ENCODE measurements around a stretch of chr4.

DNA sequence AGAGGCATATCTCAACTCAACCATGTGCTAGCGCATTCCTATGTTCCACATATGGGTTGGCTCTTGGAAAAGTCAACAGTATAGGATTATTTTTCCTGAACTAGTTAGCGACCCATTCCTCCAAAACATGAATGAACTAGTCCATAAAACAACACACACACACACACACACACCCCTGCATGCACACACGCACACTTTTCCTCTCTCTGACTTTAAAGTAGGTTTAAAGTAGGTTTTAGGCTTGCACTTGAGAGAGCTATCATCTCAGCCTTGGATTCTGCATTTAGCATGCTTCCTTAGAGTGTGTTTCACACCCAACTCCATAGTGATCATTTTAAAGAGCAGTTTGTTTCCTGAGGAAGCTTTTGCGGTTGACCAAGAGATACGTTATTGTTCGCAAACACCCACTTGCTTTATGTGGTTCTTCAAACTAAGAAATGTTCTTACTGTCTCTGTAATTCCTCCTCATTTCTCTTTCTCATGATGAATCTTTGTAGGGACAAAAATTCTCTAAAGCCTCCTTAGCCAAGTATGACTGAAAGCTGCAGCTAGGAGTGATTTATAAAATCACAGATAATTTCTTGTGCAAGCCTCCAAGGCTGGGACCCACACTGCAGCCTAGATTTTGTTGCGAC, 10.2 kb downstream of the TNIP3 start:
- PRO-cap: no peak

DNA sequence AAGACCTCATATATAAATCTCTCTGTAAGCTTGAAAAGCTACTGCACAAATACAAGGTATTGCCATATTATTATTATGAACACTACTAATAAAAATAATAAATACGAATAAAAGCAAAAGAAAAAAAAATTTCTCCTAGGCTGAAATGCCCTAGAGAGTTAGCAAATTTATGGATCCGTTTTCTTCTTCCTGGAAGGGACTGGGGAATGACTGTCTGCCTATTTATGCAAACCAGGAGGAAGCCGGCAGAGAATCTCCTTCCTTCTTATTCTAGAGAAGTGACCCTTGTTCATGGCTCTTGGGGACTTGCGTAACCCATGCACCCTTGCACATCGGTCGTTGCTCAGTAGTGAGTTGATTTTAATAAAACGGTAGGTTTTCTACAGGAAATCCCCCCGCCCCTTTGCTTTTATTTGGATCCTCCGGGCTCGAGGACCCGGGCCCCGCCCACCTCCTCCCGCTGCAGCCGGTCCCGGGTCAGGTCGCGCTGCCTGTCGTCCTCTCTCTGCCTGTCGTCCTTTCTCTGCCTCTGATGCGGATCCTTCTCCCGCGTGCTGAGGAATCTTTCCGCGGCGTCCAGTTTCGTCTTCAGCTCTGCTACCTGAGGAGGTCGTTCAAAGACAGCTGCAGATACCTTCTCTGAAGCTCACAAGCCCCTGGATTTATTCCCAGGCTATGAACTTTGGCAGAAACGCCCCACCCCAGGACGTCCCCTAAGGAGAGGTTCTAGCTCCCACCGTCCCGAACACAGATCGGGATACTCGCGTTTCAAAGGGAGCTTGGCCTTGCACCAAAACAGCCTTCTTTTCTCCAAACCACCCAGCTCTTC, 7.3 kb downstream of the TNIP3 start:
- PRO-cap: no peak

DNA sequence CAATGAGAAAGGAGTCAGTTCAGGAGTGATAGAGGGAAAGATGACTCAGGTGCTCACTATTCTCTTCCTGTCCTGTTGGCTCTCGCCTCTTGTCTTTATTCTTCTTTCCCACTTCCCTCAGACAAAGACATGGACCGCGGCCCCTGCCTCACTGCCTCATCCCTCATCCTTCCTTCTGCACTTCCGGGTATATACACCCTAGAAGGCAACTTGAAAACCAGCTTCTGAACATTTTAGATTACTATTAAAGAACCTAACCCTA, 49.9 kb upstream of the TNIP3 start:
- PRO-cap: no peak

DNA sequence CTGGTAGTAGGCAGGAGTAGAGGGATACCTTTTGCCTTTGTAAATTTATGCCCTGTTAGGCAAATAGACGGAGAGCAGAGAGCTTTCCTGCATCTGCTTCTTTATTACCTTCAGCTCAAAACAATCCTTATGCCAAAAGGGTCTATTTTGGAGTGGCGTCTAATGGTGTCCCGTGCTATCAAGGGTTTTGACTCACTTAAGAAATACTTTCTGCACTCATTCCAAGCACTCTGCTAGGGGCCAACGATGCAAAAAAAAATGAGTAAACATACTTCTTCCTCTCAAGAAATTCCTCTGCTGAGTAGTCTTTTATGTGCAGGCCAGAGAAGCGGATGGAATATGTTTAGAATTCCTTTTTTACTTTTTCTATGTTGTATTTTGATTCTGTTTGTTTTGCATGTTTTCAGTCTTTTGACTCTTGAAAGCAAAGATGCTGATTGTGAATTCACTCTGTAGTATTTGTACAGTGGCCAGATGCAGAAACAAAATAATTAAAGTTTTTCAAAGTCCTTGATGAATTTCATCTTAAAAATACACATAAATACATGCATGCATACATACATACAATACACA, 131.7 kb downstream of the ANXA5 start:
- PRO-cap: no peak

DNA sequence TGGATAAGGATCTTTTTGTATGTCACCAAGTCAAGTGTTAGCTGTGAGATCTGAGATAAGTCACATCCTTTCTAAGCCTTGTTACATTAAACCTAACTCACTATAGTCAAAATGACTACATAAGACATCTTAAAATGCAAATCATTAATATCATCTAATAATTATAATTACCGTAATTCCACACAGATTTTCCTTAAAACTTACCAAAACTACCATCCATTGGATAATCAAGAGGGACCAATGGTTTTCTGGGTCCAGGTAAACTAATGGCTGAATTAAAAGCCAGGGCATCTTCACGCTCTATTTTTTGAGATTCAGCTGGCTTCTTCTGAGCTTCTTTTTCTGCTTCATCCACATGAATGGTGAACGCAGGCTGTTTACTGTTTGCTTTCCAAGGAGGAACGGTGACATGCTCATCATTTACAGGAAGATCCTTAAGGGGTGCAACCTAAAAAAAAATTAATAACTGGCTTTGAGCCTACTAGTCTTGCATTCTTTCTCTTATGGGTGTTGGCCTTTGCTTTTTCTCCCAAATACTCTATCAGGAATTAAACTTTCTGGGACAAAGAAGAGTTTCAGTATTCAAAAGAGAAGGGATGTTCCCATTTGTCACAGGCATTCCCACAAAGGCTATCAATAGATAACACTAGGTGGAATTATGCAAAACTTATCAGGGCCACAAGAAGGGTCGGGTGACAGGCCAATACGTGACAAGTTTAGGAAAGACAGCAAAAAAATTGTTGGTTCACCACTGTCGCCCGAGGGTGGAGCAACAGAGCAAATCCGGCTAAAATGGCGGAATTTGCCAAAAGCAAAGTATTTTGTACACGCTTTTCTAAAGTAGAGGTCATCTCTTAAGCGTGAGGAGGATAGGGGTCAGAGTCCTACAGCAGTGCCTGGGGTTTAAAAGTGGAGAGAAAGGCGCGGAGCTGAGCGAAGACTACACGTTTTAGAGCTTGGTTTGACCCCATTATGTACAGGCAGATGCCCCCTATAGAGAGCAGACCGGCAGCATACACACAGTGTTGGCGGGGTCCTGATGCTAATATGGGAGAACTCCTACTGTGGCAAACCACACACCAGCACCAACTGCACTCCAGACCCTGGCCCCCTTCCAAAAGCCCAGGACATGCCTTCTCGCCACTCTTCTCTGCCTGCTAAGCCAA, 1.1 kb downstream of the CCNA2 start:
- PRO-cap: no peak

DNA sequence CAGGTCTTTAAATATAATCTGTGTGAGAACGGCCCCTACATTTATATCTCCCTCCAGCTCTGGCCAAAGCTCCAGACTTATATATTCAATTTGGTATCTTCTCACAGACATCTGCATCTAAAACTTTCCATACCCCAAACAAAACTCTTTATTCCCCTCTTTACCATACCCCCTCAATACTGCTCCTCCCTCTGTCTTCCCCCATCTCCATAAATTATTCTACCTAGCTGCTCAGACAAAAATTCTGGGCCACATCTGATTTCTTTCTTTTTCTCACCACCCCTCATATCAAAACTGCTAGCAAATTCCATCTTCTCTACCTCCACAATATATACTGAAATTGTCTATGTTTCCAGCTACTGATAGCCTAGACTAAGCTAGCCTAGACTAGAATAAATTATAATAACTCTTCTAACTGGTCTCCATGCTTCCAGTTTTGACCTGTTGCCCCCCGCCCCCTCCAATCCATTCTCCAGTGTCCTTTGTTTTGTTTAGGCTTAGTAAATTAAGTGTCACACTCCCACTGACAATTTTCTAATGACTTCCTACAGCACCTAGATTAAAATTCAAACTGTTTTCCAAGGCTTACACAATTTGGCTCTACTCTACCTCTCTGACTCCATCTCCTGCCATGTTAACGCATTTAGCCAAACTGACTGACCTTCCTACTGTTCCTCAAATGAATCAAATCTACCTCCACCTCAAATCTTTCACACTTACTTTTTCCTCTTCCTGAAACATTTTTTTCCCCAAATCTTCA, 16.8 kb downstream of the BBS7 start:
- PRO-cap: no peak

GRCh38 chr4:122295703-122296480, 82.9 kb upstream of the ADAD1 start:
- PRO-cap: no peak

DNA sequence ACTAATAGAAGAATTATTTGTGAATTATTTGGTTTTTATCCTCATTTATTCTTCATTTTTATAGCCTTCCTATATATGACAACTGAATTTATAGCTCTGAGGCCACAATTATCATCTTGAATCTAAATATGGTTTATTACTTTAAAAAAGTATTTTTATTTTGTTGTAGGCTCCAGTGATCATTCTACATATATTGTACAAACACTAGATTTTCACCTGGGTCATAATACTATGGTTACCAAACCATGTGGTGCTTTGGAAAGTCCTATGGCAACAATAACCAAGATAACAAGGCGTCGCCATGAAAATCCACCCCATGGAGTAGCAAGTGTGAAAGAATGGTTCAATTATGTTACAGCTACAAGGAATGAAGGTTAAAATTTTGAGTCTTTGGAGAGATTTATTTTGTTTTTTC, 25.2 kb upstream of the ADAD1 start:
- PRO-cap: no peak

- PRO-cap: no peak
Measured at GRCh38 chr4:122826083-122826262, 658 bp upstream of the FGF2 start.

DNA sequence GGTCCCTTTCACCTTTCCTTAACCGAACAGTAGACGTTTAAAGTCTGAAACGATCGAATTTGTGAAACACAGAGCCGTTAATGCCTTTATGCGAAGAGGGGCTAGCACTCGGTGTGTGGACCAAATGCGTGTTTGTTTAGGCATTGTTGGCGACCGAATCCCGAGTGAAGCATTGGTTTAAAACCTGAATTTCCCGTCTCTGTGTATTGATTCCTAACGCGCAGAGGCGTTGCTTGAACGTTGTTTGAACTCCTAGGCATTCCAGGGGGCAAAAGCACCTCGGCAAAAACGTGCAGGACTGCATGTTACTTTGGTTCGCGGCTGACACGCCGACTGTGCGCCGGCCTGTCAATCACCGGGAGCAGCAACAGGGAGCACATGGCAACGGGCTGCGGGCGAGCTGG, 537 bp downstream of the SPRY1 start:
- PRO-cap: no peak

DNA sequence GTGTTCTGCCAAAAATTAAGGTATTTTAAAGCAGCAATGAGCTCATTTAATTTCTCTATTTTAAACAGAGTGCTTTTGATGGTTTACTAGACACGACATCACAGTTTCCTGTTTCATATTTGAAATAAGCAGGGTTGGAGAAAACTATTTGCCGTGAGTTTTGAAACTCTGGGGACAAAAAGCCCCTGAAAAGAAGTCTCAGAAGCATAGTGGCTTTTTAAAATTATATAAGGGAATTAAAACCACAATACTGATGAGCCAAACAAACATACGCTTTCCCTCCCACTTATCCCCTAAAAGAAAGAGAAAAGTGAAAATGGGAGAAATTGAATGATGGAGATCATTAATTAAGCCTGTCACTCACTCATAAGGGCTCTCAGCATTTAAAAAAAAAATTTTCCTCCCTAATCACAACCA, 25.6 kb downstream of the SPRY1 start:
- PRO-cap: no peak

- PRO-cap: no peak
Measured at GRCh38 chr4:123477626-123478522, 81.3 kb downstream of the SPRY1 start.

- PRO-cap: no peak
Measured at GRCh38 chr4:123546037-123546566, 149.5 kb downstream of the SPRY1 start.

DNA sequence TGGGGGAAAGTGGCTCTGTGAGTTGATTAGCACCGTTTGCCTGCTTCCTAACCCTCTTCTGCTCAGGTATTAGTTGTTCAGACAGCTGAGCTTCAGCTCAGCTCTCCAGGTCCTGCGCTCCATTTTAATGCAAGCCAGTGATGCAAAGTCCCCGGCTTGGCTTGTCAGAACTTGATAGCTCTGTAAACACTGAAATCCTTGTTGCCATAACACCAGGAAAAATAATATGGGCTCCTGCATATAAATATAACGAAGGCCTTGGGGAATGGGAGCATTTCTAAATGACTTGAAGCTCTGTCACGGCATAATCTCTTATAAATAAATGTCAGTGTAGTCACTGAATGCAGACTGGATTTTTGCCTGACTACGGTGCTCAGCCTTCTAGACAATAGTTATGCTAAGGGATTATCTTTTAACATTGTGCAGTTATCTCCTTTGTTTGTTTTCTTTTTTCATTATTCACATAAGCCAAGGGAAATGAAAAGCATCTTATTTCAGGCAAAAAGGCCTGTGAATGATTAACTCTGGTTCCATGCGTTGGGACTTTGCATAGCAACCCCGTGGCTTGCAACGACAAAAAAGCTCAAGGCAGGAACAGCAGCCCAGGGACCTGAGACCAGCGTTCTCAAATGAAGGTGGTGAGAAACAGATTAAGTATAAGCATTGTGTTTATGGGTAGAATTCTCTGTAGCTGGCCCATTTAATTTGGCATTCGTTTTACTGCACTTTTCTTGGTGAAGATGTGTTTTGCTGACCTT, 253.3 kb downstream of the SPRY1 start:
- PRO-cap: bidirectional peak, plus-strand start at position 346 of the sequence, minus-strand start at position 114 of the sequence

DNA sequence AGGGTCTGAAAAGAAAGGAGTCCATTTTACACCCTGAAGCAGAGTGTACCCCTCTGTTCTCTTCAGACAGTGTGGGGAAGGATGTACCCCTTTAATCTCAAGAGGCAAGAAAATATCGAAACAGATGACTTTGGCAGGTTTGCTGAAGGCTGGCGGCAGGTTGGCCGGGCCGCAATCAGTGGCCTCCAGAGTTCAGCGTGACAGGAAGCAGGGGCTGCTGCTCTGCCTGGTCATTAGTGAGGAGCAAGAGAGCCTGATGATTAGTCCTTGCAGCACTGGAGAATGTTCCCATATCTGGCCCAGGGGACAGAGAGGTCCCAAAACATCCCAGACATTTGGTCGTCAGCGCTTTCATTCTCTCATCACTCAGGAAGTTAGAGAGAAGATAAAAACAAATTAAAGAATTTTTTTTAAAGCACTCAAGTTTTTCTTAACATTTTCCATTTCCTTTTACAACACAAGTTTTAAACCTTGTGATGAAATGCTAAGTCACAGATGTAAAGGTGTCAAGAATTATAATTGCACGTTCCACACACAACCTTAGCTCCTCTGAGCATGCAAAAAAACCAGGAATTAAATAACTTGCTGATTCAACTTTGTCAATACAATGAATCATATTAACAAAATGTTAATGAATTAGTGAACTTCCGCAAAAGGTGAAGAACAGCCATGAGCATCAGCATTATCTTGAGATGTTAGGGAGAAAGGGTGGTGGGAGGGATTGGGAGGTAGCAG, 352.9 kb downstream of the SPRY1 start:
- PRO-cap: no peak

- PRO-cap: no peak
Measured at GRCh38 chr4:123785455-123786103, 389.0 kb downstream of the SPRY1 start.

GRCh38 chr4:124940354-124940843, 227.9 kb upstream of the ANKRD50 start:
- PRO-cap: no peak

- PRO-cap: no peak
Measured at GRCh38 chr4:127020423-127020828, 612.3 kb upstream of the INTU start.

DNA sequence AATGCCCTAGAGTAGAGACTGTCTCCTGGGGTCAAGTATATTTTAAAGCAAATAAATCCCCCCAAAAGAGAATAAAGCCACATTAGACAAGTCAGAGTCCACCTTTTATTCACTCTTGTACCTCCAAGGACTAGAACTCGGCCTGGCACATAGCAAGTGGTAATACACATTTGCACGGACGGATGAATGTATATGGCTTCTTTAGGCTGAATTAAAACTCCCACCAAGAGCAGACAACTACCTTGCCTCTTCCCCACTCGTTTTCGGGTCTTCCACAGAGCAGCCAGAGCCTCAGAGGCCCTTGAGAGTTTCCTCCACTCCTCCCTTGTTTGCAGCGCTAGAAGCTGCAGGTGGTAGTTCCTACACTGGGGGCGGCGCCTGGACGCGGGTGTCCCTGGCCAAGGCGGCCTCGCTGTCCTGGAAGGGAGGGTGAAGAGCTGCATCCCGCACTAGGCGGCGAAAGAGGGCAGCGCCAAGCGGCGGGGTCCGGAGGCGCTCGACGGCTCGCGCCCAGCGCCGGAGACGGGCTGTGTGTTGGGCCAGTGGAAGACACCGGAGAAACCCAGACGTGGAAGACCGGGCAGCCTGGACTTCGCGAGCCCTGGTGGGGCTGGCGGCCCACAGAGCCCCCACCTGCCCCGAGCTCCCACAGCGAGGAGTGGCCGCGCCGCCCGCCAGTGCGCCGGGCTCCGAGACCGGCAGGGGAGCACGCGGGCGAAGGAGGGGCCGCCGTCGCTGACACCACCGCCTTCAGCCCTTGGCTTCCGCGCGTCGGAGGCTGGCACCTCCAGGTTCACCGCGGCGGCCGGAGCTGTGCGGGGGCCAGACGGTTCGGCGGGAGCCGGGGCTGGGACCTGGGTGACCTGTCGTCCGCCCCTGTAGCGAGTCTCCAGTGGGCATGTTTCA, 10.0 kb upstream of the INTU start:
- PRO-cap: no peak

DNA sequence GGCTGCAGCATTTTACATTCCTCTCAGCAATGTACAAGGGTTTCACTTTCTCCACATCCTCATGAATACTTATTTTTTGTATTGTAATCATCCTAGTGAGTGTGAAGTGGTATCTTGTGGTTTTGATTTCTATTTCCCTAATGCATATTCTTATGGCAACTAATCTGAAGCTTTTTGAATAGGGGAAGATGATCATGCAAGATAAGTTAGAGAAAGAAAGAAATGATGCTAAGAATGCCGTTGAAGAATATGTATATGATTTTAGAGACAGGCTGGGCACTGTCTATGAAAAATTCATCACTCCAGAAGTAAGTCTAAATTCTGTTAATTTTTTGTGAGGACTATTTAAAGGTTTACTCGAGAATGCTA, 40.4 kb downstream of the HSPA4L start:
- PRO-cap: no peak